Cardiac atrium fibroblast (primary cell): ENCODE measurements around the gene DDIT4.

DNA sequence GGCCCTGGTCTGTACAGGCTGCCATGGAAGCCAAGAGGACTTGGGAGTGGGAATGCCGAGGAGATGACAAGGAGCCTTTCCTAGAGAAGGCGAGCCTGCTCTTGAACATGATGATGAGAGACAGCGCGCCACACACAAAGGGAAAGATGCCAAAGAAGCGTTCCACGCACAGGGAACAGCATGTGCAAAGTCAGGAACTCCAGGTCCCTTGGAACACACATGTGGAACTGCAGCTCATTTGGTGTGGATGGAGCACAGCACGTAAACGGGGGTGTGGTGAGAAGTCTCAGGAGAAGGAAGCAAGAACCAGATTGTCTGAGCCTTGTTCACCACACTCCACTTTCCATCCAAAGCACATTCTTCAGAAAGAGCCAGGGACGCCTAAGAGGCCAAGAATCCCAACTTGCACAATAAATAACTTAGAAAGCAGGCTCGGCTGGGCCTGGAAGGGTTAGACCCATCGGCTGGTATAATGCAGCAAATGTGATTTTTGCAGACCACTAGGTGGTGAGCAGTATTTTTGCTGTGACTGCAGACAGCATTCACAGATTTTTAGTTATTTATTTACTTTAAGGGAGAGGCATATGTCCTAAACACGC, 27.7 kb upstream of the ASCC1 start:
- RAMPAGE, long total RNA, result no peak

DNA sequence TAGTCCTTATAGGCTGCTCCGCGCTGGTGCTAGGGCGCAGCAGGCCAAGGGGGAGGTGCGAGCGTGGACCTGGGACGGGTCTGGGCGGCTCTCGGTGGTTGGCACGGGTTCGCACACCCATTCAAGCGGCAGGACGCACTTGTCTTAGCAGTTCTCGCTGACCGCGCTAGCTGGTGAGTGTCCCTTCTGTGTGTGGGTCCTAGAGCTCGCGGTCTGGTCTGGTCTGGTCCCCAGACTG, at the start of gene DDIT4:
DDIT4 (plus strand) TSS at position 37 of the 238 bp plus-strand sequence.
- RAMPAGE, long total RNA, result no peak

DNA sequence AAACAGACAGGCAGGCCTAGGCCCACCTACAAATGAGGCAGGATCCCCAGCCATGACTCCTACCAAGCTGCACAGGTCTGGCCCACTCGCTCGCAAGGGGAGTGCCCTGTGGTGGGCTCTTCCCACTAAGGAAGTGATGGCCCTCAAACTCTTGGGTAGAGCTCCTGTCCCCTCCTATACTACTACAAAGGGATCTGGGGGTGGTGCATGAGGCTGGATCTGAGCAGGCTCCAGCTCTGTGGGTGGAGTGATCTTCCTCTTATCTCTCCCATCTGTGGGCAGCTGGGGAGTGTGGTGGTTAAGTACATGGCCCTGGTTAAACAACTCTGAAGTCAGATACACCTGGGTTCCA, 17.2 kb downstream of the DDIT4 start:
- RAMPAGE, long total RNA, result no peak

GRCh38 chr10:72305435-72305915, 31.8 kb downstream of the DDIT4 start:
- RAMPAGE, long total RNA, result no peak

- RAMPAGE, long total RNA, result no peak
These were observed 35.4 kb downstream of the DNAJB12 start for GRCh38 chr10:72319241-72319817.

- RAMPAGE, long total RNA, result no peak
These were observed 3.4 kb downstream of the DNAJB12 start for GRCh38 chr10:72351340-72351635.

- RAMPAGE, long total RNA, result no peak
These were observed 9.5 kb upstream of the DNAJB12 start for GRCh38 chr10:72364187-72364693.

DNA sequence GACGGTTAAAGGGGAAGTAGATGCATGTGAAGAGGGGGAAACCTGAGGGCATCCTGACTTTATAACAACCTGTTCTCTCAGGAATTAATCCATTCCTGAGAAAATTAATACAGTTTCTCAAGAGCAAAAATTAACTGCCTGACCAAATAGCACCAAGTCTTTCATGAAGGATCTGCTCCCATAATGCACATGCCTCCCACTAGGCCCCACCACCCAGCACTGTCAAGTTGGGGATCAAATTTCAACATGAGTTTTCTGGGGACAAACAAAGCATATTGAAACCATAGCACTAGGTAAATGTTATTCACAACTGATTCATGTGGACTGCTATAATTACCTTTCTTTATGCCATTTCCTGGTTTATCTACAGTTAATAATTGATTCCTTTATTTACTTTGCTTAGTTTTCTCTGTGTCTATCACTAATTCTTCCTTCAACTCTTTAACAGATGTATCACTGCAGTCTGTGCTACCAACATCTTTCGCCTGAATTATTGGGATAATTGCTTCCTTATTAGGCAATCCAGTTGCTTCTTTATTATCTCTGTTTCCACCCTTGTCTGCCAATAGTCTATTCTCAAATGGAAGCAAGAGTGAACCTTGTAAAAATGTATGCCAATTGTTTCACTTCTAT, 12.9 kb upstream of the MICU1 start:
- RAMPAGE, long total RNA, result no peak

GRCh38 chr10:72759632-72759975, 67.7 kb downstream of the MCU start:
- RAMPAGE, long total RNA, result no peak

DNA sequence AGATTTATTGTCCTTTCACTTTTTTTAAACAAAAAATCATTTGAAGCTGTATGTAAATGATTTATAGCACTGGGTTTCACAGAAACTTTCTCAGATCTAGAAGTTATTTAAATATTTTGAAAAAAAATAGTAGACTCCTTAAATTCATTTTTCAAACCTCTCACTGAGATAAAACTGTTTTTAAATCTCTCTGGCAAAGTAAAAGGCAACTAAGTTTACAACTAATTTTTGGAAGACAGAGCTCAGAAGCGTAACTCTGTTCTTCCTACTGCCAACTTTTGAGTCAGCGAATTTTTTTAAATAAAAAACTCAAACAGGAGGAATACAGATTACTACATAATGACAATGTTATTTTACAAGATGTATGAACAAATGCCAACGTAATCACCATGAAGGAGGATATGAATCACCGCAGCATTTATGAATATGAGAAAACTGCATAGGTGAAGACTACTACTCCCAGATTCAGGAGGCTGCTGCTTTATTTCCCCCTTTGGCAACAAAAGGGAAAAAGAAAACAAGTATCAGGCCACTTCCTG, 52.4 kb downstream of the P4HA1 start:
- RAMPAGE, long total RNA, result no peak

- RAMPAGE, long total RNA, result no peak
These were observed 1.3 kb downstream of the P4HA1 start for GRCh38 chr10:73095265-73095772.

GRCh38 chr10:73229952-73231114, 16.7 kb downstream of the DNAJC9 start:
- RAMPAGE, long total RNA, result no peak

- RAMPAGE, long total RNA, result no peak
These were observed 15.2 kb downstream of the DNAJC9 start for GRCh38 chr10:73231492-73232576.

DNA sequence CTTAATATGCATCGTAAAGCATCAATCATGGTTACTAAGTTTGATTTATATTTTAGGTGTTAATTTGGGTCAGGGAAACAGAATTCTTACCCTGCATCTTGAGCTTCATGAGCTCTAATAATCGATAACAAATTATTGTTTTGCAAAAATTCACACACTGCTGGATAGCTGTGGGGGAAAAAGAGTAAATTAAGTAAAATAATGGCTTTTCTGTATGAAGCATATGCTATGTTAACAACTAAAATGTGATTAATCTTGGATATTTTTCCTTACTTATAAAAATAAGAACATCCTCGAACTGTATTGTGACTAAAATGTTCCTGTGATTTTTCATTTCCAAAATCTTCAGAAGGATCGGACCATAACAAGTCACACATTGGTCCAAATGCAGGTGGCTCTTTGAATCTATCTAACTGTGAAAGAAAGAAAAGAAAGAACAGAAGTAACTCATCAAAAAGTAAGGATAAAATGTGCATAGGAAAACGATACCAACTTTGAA, 25.0 kb downstream of the PPP3CB start:
- RAMPAGE, long total RNA, result no peak

- RAMPAGE, long total RNA, result no peak
These were observed 623 bp downstream of the PPP3CB start for GRCh38 chr10:73494924-73495878.

- RAMPAGE, long total RNA, result no peak
These were observed 38.4 kb downstream of the USP54 start for GRCh38 chr10:73552827-73553128.

- RAMPAGE, long total RNA, result no peak
These were observed 16.4 kb downstream of the MYOZ1 start for GRCh38 chr10:73624800-73625268.

DNA sequence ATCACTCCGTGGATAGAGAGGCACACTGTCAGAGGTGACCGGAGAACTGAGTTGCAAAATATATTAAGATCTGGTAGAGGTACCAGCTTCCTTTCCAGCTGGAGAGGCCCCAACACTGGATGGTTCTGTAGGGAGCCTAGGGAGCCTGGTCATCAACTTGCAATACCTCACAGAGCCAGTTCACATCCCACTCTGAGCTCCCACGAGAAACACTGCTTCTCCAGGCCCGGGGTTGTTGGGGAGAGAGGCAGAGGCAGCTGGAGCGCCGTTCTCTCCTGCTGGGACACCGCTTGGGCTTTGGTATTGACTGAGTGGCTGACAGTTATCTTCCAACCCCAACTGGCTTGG, 436 bp upstream of the FUT11 start:
- RAMPAGE, long total RNA, result no peak

DNA sequence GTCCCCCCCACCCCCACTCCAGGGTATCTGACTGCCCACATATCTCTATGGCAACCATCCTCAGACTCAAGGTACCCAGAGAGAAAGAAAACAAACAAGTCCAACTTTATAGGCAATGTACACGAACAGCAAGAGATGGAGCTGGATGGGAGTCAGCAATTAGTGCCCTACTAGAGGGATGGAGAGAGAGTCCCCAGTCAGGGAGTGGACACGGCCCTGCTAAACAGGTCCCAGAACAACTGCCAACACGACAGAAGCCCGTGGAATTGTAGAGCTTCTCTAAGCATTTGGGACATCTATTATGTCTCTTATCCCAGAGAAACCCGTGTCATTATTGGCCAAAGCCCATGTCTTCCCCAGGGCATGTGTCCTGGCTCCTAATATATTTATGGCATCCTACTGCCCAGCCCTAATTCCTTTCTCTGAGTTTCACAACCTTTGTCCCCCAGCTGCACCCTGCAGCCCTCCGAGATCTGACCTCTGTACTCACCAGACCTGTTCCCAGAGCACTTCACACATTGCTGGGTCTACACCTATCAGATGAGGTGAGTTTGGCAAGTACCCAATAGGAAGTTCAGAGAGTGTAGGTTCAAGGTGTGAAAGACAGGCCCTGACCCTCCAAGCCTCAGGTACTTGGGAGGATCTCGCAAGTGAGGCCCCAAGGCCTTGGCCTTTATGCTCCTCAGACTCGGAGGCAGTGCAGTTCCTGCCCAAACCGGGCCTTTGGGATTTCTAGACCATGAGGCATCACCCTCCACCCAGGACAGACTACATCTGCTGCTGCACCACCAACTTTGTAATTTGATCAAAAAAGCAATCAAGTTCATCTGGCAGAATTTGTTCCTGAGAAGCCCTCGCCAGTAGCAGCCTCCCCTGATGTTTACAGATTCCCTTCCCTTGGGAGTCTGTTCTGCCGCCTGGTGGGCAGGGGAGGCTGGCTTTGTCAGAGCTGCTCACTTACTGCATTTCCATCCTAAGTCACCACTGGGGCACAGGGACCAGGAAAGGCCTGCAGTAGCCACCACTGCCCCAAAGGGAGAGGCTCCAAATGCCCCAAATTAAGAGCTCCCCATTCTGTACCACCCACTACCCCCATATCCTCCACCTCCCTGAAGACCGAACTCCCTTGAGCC, 2.4 kb downstream of the CAMK2G start:
- RAMPAGE, long total RNA, result no peak

DNA sequence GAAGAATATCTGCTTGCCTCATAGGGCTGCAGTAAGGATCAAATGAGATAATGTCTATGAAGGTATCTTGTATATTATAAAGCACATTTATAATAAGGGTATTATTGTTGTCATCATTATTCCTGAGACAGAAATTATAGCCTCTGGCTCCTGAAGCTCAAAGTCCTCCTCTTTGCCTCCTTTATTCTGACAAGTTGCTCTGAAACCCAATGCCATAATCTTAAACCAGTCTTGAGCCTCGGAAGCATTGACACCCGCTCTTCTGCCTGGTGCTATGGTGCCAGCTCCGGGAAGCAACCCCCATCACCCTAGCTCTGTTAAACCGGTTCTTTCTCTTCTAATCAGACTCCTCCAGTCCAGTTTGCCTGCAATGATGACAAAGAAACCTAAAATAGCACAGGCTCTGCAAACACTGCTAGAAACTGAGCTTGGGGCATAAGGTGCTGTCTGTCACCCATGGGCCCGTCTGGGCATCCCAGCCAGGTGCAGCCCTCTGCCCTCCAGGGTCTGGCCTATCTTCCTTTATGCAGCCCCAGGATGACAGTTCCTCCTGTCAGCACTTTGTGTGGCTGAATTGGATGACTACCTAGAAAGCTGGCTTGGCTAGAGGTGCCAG, 14.1 kb upstream of the CAMK2G start:
- RAMPAGE, long total RNA, result no peak